Urinary bladder (tissue), 3 donors: ENCODE results near the genes POLR2J, PMPCB and EFCAB10.

DNA sequence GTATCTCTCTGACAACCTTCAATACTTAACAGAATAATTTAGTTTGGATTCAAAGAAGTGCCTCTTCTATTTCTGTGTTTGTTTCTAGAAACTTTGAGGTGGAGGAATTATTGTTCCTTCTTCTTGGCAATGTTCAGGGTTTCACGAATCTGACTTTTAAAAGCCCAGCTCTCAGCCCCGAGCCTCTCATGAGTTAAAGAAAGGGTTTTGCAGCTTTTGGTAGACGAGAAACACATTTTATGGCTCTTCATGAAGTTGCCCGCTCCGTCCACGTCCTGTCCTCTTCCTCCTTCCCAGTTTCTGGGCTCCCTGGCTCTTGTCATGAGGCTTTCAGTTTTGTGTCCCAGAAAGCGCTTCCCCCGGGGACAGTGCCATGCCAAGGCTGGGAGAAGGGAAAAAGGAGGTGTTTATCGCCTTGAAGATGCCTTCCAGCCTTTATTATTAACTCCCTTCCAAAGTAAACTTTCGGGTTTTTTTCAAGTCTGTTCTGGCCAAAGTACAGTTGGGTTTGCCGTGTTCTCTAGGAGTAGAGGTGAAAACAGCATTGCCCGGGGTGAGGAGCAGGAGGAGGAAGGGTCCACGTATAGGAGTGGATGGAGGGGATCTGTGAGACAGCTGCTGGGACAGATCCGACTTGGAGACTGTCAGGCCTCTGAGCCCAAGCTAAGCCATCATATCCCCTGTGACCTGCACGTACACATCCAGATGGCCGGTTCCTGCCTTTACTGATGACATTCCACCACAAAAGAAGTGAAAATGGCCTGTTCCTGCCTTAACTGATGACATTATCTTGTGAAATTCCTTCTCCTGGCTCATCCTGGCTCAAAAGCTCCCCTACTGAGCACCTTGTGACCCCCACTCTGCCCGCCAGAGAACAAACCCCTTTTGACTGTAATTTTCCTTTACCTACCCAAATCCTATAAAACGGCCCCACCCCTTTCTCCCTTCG, 117.2 kb downstream of the CUX1 start:
- PRO-cap: unidirectional peak, minus-strand start at position 302 of the sequence
- RAMPAGE, long total RNA: no peak

DNA sequence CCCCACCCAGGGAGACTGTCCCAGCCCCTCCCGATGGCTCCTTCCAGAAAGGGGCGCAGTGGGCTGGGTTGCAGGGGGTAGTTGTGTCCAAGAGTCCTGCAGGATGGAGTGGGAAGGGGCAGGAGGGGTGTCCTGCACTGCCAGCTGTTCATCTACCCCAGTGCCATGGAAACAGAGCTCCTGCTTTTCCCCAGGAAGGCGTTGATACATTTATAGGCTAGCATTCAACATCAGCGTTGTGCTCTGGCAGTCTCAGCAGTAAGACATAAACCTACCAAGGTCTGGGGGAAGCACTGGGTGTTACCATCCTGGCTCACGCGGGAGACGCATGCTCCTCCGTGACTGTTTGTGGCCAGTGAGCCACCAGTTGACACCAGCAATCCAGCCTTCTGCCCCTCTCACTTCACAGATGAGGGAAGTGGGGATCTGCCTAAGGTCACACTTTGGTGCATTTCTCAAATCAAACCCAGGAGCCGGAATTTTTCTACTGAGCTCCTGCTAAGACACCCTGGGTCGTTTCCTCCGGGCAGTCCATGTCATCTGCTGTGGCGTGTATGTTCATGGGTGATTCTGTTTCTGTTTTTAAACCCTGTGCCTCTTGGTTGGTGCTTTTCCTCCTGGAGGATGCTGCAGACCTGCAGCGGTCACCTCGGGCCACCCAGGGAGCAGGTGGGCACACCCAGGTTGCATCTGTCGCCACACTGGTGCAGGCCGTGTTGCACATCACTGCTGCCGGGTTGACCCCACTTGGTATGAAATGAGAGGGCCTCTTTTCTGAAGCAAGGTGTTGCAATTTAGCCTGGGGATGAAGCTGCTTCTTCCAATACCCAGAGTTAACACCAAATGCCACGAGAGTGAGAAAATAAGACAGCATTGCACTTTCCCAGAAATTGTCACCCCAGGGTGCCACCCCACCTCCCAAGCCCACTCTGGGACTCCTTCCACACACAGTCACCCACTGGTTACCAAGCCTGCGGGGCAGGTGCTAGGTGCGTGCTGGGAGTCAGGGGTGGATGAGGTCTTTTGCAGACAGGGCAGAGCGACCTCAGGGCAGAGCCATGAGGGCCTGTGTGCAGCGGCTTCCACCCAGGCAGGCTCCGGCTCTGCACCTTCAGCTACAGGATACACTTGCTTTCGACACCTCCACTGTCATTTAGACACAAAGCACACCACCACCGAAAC, 127.1 kb downstream of the CUX1 start:
- PRO-cap: no peak
- RAMPAGE, long total RNA: no peak

DNA sequence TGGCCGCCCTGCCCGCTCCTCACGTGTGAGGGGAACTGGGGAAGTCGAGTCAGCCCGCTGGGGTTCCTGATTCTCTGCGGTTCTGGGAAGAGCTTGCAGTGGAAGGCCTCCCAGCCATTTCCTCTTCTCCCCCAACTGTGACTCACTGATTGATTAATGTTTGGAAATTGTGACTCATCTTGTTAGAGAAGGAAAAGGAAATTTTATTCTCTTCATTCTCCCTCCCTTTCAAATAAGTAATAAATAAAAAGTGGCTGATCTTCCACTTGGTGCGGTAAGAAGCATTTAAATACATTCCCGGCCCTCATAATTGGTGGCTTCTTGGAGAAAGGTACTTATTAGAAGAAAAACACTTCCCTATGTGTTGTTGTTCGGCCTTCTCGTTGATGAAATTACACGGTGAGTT, 135.6 kb downstream of the CUX1 start:
- PRO-cap: no peak
- RAMPAGE, long total RNA: no peak

DNA sequence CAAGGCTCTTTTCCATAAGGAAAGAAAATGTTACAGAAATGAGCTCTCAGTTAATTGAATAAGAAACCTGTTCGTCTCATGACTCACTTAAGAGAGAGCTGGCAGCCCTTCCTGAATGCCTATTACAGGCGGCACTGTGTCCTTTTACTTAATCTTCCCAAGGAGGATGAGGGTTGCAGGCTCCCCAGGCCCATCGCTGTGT, 168.8 kb downstream of the CUX1 start:
- PRO-cap: no peak
- RAMPAGE, long total RNA: no peak

DNA sequence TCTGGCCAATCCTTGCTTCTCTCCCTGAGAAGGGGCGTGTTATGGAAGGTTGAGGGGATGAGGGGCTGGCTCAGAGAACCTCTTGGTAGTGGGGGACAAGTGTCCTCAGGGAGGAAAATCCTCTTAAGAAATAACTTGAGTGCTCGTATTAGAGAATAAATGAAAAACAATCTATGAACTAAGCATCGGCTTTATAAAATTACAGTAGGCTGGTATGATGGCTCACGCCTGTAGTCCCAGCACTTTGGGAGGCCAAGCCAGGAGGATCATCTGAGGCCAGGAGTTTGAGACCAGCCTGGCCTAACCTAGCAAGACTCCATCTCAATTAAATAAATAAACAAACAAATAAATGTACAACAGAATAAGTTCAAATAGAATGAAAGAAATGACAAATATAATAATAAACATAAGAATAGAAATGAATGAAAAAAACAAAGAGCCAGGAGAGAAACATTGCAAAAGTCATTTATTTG, 215.6 kb downstream of the CUX1 start:
- PRO-cap: no peak
- RAMPAGE, long total RNA: no peak

GRCh38 chr7:102120669-102121271, 165.9 kb upstream of the SH2B2 start:
- PRO-cap: no peak
- RAMPAGE, long total RNA: no peak

GRCh38 chr7:102478674-102479357, at the start of gene POLR2J:
Gene POLR2J, minus strand, starts transcription at chr7:102478922.
- PRO-cap: unidirectional peak, minus-strand start at chr7:102478899
- RAMPAGE, long total RNA: start-site peak on the minus strand at chr7:102478872-102478911, 1,099 and 596 reads in 2 replicates

- PRO-cap: no peak
- RAMPAGE, long total RNA: no peak
Observed at GRCh38 chr7:103038102-103038497, 36.8 kb upstream of the ARMC10 start.

DNA sequence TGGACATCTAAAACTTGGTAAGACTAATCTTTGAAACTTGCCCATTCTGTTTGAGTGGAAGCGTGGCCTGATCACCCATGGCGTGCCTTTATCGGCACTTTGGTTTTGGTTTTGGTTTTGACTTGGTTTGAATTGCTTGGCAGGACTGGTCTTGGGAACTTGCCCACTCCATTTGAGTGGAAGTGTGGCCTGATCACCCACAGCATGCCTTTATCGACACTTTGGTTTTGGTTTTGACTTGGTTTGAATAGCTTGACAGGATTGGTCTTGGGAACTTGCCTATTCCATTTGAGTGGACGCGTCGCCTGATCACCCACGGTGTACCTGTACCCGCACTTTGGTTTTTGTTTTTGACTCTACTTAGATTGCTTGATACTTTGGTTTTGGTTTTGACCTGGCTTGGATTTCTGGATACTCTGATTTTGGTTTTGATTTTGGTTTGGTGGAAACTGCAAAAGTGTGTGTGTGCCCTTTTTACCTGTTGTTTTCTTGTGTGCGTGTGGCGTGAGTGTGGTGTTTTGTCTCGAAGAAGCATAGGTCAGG, 4.2 kb upstream of the NAPEPLD start:
- PRO-cap: no peak
- RAMPAGE, long total RNA: no peak

- PRO-cap: bidirectional peak, plus-strand start at chr7:103297456, minus-strand start at chr7:103297285
- RAMPAGE, long total RNA: start-site peak on the plus strand at chr7:103297428-103297522, 85 and 282 reads in 2 replicates
Observed at GRCh38 chr7:103297129-103298246, at the start of gene PMPCB. Gene PMPCB, plus strand, starts transcription at chr7:103297435.

DNA sequence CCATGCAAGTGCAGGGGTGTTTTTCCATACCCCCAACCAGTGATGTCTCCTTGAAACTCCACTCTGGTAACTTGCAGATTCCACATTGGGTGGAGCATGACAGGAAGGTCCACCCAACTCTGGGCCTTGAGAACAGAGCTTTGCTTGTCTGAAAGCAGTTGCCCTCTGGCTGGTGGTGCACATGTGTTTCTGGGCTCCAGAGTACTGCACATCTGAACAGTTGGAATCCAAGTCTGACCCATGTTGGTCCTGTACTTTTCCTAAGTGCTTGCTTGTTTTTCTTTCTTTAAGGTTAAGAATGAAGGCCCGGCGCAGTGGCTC, 84.9 kb upstream of the KMT2E start:
- PRO-cap: no peak
- RAMPAGE, long total RNA: no peak

GRCh38 chr7:104978263-104978911, 35.6 kb upstream of the KMT2E start:
- PRO-cap: bidirectional peak, plus-strand start at chr7:104978705, minus-strand start at chr7:104978678
- RAMPAGE, long total RNA: no peak

GRCh38 chr7:105003305-105004443, 10.3 kb upstream of the KMT2E start:
- PRO-cap: no peak
- RAMPAGE, long total RNA: no peak

DNA sequence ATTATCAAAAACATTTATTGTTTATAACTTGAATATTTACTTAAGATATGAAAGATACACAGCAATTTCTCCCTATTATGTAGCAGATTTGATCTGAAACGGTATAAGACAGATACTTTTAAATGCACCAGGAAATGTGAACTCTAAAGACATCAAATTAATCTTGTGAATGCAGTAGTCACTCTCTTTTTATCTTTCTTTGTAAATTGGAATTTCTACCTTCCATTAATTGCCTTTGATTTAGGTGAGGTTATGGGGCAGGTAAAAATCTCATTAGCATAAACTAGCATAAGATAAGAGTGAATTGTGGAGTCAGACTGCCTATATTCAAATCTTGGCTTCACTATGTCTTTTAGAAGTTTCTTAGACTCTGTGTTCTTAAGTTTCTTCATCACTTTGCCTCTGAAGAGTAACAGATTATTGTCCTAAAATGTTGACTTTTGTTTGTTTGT, 64.1 kb downstream of the KMT2E start:
- PRO-cap: no peak
- RAMPAGE, long total RNA: no peak

DNA sequence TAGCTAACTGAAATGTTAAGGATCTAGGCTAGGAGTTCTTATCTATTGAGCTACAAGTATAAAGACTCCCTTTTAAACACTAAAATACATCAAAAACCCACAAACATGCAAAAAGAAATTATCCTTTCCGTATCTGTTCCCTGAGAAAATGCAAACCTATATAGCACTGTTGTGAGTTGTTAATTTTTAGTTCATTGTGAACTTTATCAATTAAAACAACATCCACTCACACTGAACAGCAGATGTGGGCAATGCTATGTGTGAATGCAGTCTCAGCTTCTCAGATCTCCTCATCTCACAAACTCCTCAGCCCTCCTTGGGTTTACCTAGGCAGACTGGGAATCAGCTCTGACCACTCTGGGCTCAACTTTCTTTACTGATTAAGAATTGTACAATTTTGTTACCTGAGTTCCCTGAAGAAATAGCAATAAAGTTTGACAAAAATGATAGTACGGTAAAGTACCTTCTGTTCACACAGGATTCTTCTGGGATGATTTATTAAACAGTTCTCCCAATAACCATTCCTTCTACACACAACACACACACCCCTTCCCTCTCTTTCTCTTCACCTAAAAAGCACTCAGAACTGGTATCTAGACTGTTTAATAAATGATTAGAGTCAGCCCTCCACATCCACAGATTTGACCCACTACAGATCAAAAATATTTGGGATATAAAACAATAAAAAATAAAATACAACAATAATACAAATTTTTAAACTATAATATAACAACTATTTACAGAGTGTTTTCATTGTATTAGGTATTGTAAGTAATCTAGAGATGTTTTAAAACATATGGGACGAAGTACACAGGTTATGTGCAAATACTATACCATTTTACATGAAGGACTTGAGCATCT, 123.9 kb downstream of the SRPK2 start:
- PRO-cap: no peak
- RAMPAGE, long total RNA: no peak

DNA sequence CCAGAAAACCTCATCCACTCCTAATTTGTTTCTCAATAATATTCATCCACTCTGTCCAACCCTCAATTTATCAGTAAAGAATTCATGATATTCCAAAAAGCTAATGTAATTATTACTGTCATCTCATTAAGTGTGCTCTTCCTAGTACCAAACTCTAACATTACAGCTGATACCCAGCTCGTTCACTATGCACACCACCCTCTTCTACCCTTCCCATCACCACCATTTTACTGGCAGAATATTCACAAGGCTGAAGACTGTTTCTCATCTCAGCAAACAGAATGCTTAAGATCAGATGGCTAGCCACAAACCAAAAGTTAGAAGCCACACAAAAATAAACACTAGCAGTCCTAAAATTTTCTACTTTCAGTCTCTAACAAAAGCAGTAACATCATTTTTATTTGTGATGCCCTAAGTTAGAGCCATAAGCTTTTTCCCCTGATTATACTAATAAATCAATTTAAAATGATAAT, 121.5 kb downstream of the SRPK2 start:
- PRO-cap: no peak
- RAMPAGE, long total RNA: no peak

DNA sequence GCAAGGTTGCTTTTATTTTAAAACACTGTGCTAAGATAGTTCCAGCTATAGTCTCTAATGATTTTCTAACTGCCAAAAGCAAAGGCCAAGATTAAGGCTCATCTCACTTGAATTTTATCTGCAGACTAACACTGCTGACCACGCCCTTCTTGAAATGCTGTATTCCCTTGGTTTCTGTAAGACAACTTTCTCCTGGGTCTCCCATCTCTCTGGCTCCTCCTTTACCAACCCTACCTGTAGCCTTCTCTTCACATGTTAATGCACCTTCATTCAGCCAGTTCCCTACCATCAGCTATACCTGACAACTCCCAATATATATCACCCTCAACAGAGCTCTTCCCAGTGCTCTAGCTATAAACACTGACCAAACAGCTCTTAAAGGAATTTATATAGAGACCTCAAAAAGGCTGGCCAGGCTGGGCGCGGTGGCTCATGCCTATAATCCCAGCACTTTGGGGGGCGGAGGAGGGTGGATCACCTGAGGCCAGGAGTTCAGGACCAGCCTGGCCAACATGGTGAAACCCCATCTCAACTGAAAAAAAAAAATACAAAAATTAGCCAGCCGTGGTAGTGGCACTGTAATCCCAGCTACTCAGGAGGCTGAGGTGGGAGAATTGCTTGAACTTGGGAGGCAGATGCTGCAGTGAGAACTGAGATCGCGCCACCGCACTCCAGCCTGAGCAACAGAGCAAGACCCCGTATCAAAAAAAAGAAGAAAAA, 11.6 kb downstream of the SRPK2 start:
- PRO-cap: no peak
- RAMPAGE, long total RNA: no peak

GRCh38 chr7:105581074-105581830, at the start of gene EFCAB10:
Gene EFCAB10, minus strand, starts transcription at chr7:105581493.
- PRO-cap: no peak
- RAMPAGE, long total RNA: no peak

DNA sequence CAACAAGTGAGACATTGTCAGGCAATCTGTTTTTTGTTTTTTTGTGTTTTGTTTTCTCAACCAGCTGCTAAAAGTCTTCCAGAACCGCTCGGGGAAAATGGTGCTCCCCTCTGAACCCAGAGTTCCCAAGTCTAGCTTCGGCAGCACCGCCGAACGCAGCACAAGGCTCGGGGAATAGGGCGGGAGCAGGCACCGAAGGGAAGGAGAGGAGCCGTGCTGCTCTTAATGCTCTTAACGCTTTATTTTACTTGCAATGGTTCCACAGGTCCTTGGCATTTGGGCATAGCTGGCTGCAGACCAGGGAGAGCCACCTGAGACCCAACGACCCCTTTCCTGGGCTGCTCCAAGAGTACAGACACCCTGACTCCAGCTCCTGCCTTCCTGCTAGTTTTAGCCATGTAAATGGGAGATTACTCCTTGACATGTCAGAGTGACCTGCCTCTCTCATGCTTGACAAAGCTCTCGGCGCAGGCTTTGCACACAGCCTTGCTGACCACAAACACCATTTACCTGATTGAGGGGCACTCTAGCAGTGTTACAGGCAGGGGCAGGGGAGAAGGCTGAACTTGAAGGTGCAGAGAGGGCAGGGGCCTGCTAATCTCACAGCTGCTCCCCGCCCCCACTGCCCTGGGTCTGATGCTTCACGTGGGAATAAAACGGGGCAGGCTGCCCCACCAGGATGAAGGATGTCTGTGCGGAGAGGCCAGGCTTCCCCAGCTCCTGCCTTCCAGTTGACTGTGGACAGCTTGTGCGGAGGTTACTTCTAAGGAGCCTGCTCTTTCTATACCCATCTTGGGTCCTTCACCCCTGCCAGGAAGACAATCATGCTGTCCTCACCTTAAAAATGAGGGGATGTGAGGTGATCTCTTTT, 58.6 kb upstream of the EFCAB10 start:
- PRO-cap: no peak
- RAMPAGE, long total RNA: no peak

DNA sequence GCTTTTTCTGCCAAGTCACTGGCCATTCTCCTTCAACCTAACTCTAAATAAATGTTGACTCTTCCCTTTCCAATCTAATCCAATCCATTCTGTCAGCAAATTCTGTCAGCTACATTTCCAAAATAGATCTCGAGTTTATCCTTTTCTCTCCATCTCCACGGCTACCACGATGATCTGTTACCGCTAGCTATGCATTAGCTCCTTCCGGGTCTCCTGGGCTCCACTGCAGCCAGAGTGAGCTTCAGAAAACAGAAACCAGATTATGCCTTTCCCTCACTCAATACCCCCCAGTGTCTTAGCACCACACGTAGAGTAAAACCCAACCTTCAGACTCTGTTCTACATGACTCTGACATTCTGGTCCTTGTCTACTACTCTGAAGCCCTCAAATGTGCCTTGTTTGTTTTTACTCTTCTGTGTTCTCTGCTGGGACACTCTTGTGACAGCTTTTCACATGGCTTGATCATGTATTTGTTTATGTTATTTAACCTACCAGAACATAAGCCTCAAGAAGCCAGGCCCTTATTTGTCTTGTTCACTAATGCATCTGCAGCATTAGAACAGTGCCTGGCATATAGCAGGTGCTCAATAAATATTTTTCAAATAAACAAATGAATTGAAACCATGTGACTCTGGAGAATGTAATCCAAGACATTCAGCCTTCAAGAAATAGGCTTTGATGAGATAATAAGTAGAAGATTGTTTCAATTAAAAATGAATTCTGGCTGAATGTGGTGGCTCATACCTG, 98.7 kb downstream of the ATXN7L1 start:
- PRO-cap: no peak
- RAMPAGE, long total RNA: no peak